ENCODE data around the gene RPS21.

- RRBS, result no CpG with 5 or more reads among the region's 7 CpGs
Measured at GRCh38 chr20:60201953-60202455, 243.8 kb downstream of the CDH26 start.

- RRBS, result no CpG with 5 or more reads among the region's 33 CpGs
Measured at GRCh38 chr20:61437003-61438172, 185.3 kb downstream of the CDH4 start.

DNA sequence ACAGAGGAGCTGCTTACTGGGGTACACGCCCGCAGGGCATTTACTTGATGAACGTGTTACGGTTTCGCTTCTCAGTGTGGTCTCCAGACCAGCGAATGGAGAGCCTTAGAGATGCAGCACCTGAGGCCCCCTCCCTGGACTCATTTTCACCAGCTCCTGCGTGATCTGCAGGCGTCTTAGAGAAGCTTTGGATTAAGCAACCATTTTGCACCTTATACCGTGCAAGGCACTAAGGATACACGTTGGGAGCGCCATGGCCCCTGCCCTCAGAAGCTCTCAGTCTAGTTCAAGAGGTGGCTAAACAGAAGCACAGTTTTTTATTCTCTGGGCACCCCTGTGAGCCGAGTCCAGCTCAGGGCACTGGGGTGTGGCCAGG, 350.7 kb downstream of the CDH4 start:
- RRBS, result no CpG with 5 or more reads among the region's 12 CpGs

DNA sequence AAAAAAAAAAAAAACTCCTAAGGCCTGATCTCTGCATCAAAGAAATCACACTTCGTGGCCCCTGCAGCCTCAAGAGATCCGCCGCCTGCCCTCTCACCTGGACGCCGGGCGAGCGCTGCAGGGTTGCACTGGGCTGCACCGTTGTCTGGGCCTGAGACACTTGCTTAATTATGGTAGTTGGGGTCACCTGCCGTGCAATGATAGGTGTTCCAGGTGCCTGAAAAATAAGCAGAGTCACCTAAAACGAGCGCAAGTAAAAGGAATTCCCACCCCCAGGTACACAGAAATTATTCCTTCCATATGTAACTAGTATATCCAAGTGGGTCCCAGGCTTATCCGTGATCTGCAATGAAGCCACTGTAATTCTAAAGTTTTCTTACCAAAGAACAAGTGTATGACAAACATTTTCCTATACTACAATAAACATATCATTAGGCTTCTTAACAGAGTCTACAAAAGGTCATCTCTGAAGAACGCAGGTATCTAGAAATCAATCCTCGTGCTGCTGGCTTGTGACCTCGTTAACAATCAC, 52.9 kb downstream of the TAF4 start:
- RRBS, result no CpG with 5 or more reads among the region's 15 CpGs

- RRBS, result no CpG with 5 or more reads among the region's 15 CpGs
Measured at GRCh38 chr20:62022540-62023054, 43.1 kb downstream of the TAF4 start.

DNA sequence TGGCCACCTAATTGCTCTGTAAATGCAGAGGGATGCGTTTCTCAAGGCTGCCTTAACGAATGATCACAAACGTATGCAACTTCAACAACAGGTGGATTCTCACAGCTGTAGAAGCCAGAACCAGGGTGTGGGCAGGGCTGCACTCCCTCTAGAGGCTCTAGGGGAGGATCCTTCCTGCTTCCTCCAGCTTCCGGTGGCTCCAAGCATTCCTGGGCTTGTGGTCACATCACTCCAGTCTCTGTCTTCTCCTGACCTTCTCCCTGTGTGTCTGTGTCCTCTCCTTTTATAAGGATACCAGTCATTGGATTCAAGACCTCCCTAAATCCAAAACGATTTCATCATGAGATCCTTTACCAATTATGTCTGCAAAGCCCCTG, 3.4 kb upstream of the TAF4 start:
- RRBS, result no CpG with 5 or more reads among the region's 5 CpGs

GRCh38 chr20:62132234-62132957, 10.1 kb downstream of the LSM14B start:
- RRBS, result no CpG with 5 or more reads among the region's 17 CpGs

DNA sequence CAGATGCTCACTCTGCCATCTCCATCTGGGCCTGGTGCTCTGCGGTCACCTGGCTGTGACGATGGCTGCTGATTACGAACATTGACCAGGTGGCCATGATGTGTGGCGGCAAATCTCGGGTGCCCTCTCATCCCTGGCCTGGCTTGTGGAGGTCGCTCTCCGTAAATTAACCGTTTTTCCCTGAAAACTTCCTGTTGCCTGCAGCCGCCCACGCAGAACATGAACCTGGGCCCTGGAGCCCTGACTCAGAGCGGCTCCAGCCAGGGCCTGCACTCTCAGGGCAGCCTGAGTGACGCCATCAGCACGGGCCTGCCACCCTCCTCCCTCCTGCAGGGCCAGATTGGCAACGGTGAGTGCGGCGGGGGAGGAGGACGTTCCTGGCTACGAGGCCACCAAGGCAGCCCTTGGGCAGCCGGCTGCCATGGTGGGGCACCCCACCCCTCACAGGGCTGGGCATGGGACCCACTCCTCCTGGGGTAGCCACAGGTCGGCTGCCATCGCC, 17.7 kb downstream of the SS18L1 start:
- RRBS, result no CpG with 5 or more reads among the region's 21 CpGs

- RRBS, result 91% methylated on average over 10 of the region's 27 CpGs
Measured at GRCh38 chr20:62165849-62166550, 16.8 kb upstream of the MTG2 start.

DNA sequence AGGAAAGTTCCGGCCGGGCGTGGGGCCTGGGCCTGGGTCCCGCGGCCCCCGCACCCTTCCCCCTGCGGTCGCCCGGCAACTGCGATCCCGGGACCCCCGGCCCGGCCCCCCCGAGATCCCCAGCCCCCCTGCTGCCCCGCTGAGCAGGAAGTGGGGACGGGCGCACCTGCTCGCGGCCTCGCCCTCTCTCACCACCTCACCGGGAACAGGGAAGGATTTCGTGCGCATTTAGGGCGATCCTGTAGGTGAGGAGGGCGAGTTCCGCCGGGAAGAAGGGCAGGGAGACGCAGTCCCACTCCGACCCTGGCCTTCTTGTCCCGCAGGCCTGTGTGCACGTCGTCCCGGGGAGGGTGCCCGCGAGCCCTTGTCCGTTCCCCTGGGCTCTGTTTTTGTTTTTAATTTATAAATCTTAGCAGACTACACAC, 512 bp downstream of the OSBPL2 start:
- RRBS, result 5% methylated on average over 26 of the region's 36 CpGs

- RRBS, result 100% methylated on average over 1 of the region's 14 CpGs
Measured at GRCh38 chr20:62267445-62267952, 29.2 kb downstream of the OSBPL2 start.

DNA sequence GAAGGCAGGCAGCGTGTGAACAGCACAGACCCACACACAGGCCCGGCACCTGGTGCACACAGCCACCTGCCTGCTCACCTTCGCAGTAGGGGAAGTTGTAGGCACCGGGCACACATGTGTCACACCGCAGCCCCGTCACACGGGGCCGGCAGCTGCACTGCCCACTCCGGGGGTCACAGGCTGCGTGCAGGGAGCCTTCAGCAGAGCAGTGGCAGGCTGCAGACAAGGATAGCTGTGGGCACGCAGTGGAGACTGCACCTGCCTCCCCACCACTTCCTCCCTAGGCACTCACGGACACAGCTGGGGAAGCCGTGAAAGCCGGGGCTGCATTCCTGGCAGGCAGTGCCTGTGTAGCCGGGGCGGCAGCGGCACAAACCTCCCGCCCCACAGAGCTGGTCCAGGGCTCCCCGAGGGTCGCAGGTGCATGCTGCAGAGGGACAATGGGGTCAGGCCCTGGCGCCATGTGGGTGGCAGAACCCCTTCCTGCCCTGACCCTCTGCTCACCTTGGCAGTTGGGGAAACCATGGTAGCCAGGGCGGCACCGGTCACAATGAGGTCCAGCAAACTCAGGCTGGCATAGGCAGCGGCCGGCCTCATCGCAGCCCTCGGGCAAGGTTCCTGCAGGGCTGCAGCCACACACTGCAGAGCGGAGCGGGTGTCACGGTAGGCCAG, 29.5 kb downstream of the LAMA5 start:
- RRBS, result 96% methylated on average over 5 of the region's 30 CpGs

GRCh38 chr20:62352193-62352692, 14.9 kb downstream of the LAMA5 start:
- RRBS, result 92% methylated on average over 4 of the region's 35 CpGs

DNA sequence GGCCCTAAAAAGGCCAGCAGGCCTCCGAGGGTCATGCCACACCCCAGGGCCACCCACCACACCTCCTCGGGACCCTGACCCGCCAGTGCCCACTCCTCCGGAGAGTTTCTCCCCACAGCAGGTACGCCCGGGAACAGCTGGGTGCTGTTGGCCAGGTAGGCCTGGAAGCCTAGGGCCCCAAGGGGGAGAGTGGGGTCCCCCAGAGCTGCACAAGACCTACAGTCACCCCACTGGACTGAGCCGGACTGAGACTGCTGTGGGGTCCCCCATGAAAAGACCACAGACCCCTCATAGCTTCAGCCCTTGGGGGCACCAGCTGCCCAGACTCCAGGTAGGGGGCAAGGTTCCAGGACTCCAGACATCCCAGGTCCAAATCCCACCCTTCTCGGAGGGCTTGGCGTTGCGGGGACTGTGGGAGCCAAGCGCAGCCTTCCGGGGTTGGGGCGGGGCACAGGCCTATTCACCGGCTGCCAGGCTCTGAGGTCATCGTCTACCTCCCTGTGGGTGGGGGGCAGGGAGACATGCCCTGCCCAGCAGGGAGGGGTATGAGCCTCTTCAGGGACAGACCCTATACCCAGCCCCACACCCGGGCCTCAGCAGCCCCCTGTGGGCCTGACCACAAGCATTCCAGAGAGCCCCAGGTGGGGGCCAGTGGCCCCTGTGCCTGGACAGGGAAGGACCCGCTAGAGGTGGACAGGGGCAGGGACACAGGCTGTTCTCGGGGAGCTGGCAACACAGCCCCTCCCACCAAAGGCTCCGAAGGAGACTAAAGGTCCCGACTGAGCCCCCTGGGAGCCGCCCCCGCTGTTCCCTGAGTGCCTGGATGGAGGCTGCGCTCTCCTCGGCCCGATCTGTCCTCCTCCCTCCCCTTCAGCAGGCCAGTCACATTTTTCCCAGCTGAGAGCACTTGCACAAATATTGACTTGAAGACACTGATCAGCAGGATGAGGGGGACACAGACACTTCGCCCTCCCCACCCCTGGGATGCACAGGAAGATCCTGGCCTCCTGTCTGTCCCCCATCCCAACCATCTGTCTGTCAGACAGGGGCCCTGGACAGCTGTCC, 11.6 kb downstream of the LAMA5 start:
- RRBS, result no CpG with 5 or more reads among the region's 26 CpGs

- RRBS, result 5% methylated on average over 29 of the region's 78 CpGs
Measured at GRCh38 chr20:62386511-62387232, at the start of gene RPS21. RPS21 (plus strand) TSS chr20:62387103.

- RRBS, result no CpG with 5 or more reads among the region's 8 CpGs
Measured at GRCh38 chr20:62389146-62389884, 2.4 kb downstream of the RPS21 start.

GRCh38 chr20:62390870-62391579, 4.1 kb downstream of the RPS21 start:
- RRBS, result 94% methylated on average over 4 of the region's 34 CpGs

- RRBS, result 90% methylated on average over 10 of the region's 28 CpGs
Measured at GRCh38 chr20:62411457-62412425, 4.7 kb upstream of the CABLES2 start.

DNA sequence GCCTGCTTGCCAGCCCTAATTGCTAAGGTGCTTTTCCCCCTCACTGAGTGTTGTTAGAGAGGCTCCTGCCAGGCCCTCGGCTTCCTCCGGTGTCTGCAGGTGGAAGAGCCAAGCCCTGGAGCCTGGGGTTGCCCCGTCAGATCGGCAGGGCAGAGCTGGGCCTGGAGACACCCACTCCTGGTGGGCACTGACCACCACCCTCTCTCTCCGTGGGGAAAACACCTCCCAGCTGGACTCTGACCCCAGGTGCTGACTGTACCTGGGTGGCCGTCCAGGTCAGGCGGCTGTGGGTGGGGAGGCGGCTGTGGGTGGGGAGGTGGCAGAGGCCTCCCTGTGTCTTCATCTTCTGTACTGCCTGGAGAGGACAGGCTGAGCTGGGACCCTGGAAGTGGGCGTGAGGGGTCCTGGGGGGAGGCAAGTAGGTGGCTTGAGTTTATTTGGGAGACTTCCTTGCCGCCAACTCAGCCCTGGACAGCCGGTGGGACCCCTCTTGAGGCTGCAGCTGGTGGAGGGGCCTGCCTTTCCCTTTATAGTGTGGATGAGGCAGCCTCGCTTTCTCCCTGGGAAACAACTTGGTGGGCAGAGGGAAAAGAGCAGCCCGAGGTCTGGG, 6.2 kb upstream of the CABLES2 start:
- RRBS, result no CpG with 5 or more reads among the region's 13 CpGs

GRCh38 chr20:62558420-62559191, 82.8 kb upstream of the GATA5 start:
- RRBS, result 77% methylated on average over 5 of the region's 24 CpGs